Prostate gland (tissue), 2 donors: ENCODE data around the gene MATN1.

DNA sequence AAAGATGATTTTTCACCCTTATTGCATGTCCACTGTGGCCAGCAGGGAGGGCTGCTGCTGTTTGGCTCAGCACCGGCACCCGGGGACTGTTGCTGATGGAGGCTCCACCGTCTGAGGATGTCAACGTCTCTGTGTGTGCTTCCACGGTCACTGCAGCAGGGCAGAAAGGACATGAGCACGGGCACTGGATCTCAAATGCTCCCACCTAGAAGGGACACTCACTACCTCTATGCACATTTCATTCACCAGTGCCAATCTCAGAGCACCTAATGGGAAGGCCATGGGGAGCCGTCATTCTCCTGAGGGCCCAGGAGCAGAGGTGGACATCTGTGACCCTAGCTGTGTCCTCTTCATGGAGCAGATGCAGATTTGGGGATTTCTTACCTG is 599.6 kb downstream of the PTPRU start:
- PRO-cap: no peak
- RAMPAGE, long total RNA, 2 experiments: no peak in any of the 2 experiments

- PRO-cap: no peak
- RAMPAGE, long total RNA, 2 experiments: no peak in any of the 2 experiments
These were observed at the start of gene MATN1 for GRCh38 chr1:30723393-30723741. MATN1 (minus strand) TSS chr1:30723585.

- PRO-cap: no peak
- RAMPAGE, long total RNA, 2 experiments: no peak in any of the 2 experiments
These were observed 7.8 kb upstream of the MATN1 start for GRCh38 chr1:30731223-30731511.

- PRO-cap: no peak
- RAMPAGE, long total RNA, 2 experiments: no peak in any of the 2 experiments
These were observed 10.3 kb upstream of the MATN1 start for GRCh38 chr1:30733278-30734397.

- PRO-cap: no peak
- RAMPAGE, long total RNA, 2 experiments: no peak in any of the 2 experiments
These were observed 10.2 kb downstream of the LAPTM5 start for GRCh38 chr1:30747339-30747737.

- PRO-cap: no peak
- RAMPAGE, long total RNA, 2 experiments: no peak in any of the 2 experiments
These were observed 7.0 kb downstream of the LAPTM5 start for GRCh38 chr1:30750388-30751185.

GRCh38 chr1:30872036-30873129 is 36.2 kb downstream of the SDC3 start:
- PRO-cap: no peak
- RAMPAGE, long total RNA, 2 experiments: no peak in any of the 2 experiments

GRCh38 chr1:30881742-30882149 is 26.8 kb downstream of the SDC3 start:
- PRO-cap: unidirectional peak, plus-strand start at chr1:30881910
- RAMPAGE, long total RNA, 2 experiments: no peak in any of the 2 experiments

DNA sequence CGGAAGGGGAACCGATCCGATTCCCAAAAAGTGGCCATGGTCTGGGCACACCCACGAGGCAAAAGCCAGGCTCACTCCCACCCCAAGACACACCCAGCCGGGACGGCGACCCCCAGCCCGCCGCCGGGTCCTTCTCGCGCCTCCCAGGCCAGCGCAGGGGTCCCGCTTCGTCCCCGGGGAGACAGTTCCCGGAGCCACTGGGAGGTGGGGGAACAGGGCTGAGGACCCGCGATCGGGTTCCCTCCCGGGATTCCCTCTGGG is 728 bp downstream of the SDC3 start:
- PRO-cap: no peak
- RAMPAGE, long total RNA, 2 experiments: no peak in any of the 2 experiments

GRCh38 chr1:30913642-30914099 is 5.1 kb upstream of the SDC3 start:
- PRO-cap: no peak
- RAMPAGE, long total RNA, 2 experiments: no peak in any of the 2 experiments

GRCh38 chr1:31370023-31370390 is 2.9 kb downstream of the FABP3 start:
- PRO-cap: no peak
- RAMPAGE, long total RNA, 2 experiments: no peak in any of the 2 experiments

GRCh38 chr1:31510336-31510708 is 66.0 kb upstream of the TINAGL1 start:
- PRO-cap: no peak
- RAMPAGE, long total RNA, 2 experiments: no peak in any of the 2 experiments

GRCh38 chr1:31582173-31583020 is 6.1 kb downstream of the TINAGL1 start:
- PRO-cap: no peak
- RAMPAGE, long total RNA, 2 experiments: no peak in any of the 2 experiments

GRCh38 chr1:31588539-31589272 is 12.4 kb downstream of the TINAGL1 start:
- PRO-cap: no peak
- RAMPAGE, long total RNA, 2 experiments: no peak in any of the 2 experiments

DNA sequence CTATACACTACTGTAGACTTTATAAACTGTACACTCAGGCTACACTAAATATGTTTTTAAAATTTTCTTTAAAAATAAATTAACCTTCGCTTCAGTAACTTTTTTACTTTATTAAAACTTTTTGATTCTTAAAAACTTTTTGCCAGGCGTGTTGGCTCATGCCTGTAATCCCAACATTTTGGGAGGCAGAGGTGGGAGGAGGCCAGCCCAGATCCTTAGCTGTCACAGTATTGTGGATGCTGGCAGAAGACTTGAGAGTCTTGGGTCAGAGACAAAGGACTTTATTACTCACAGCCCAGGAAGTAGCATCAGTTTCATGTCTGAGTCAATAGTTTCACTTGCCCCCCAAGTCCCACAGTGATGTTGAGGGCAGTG is 11.8 kb upstream of the HCRTR1 start:
- PRO-cap: no peak
- RAMPAGE, long total RNA, 2 experiments: no peak in any of the 2 experiments

DNA sequence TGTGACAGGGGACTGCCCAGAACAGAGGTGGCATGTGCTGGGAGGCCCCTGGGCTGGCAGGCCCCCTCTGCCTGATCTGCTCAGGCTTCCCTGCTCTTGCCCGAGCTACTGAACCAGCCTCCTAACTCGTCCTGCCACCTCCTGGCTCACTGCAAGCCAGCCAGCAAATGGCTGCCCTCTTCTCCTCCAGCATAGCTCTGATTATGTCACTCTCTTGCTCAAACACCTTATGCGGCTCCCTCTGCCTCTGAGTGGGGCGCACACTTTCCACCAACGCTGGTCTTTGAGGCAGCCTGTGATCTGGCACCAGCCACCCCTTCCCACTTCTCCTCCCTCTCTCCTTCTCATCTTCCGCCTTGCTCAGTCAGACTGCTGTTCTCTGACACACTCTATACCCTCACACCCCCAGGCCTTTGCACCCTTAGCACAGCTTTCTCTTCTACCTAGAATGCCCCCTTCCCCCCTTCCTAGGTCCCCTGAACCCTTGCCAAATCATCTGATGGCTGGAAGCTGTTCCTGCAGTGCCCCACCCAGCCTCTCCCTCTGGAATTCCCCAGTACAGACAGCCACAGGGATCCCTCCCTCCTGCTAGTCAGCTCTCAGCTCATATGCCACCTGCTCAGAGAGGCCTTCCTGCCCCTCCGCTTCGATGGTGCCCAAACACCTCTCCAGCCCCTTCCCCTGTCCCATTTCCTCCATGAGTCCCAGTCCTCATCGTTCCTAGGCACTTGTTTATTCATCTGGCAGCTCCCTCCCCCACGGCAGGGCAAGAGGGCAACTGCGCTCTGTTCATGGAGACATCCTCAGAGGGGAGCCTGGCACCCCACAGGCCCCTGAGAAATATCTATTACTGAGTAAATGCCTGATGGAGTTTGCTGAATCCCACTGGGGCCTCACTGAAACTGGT is 21.7 kb upstream of the PEF1 start:
- PRO-cap: no peak
- RAMPAGE, long total RNA, 2 experiments: no peak in any of the 2 experiments

DNA sequence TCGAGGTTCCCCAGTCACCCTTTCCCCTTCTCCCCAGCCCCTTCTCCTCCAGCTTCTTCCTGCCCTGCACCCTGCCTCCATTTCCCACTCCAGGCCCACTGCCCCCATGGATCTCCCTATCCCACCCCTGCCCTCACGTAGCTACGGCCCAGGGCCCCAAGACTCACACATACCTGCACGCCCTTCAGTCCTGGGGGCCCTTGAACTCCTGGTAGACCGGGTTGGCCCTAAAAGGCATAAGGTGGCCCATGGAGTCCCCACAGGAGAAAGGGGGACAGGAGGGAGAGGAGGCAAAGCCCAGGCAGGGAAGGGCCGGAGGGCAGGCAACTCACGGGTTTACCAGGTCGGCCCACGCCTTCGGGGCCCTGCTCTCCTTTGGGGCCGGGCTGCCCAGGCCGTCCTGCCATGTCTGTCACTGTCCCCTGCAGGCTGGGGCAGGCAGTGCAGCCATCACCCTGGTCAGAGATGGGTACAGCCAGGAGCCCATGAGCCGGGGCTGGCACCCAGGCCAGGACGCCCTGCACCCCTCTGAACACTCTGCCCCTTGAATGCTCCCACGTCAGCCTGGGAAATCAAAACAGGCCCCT is 19.9 kb downstream of the COL16A1 start:
- PRO-cap: no peak
- RAMPAGE, long total RNA, 2 experiments: no peak in any of the 2 experiments

- PRO-cap: no peak
- RAMPAGE, long total RNA, 2 experiments: no peak in any of the 2 experiments
These were observed 21.4 kb downstream of the ADGRB2 start for GRCh38 chr1:31742768-31743105.

GRCh38 chr1:31760319-31761607 is 3.4 kb downstream of the ADGRB2 start:
- PRO-cap: no peak
- RAMPAGE, long total RNA, 2 experiments: no peak in any of the 2 experiments

GRCh38 chr1:31837691-31838392 is 22.0 kb upstream of the SPOCD1 start:
- PRO-cap: no peak
- RAMPAGE, long total RNA, 2 experiments: no peak in any of the 2 experiments